Tibial artery (tissue), 1 donor: Measurements from ENCODE around the gene MPHOSPH6.

DNA sequence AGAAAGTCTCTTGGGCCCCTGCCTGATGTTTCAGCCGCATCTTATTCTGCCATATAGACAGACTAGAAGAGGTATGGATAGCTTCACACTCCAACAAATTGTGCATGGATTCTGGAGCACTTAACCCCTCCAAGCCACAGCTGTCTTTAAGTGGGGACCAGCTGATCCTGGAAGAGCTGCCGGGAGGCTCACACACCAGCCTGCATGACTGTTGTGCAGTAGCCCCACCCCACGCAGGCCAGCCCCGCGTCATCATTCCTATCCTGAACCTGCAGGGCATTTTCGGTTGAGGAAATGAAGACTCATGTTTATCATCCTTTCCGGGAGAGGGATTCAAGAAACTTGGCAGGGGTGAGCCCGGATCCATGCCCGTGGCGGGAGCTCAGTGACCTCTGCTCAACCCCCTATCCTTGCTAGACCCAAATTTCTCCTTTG is 43.6 kb upstream of the CMIP start:
- PRO-cap = no peak

- PRO-cap = no peak
Measured at GRCh38 chr16:81449818-81450403, 5.3 kb downstream of the CMIP start.

GRCh38 chr16:81457536-81458163 is 13.0 kb downstream of the CMIP start:
- PRO-cap = no peak

GRCh38 chr16:81592271-81592688 is 147.7 kb downstream of the CMIP start:
- PRO-cap = no peak

GRCh38 chr16:81616299-81617263 is 162.5 kb upstream of the PLCG2 start:
- PRO-cap = no peak

- PRO-cap = no peak
Measured at GRCh38 chr16:81650071-81650828, 128.8 kb upstream of the PLCG2 start.

- PRO-cap = no peak
Measured at GRCh38 chr16:81657590-81658792, 121.1 kb upstream of the PLCG2 start.

DNA sequence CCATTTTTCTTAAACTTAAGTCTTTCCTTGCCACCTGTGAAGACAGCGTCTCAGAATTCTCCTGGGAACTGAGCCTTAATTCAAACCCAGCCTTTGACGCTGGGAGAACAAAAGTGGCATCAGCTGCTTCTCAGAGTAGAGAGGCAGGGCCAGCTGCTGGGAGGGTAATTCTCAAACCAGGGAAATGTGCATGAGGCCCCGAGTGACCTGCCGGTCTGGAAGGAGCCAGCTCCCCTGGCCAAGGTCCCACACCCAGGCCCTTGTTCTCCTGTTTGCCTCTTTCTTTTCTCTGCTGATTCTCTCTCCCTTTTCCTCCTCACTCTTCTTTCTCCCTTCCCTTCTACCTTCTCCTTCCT is 84.2 kb upstream of the PLCG2 start:
- PRO-cap = no peak

GRCh38 chr16:81779412-81780399 is 615 bp downstream of the PLCG2 start:
- PRO-cap = no peak

GRCh38 chr16:81996680-81997618 is 14.3 kb downstream of the SDR42E1 start:
- PRO-cap = no peak

GRCh38 chr16:82083723-82084232 is 48.7 kb downstream of the HSD17B2 start:
- PRO-cap = no peak

- PRO-cap = no peak
Measured at GRCh38 chr16:82088344-82088703, 53.3 kb downstream of the HSD17B2 start.

DNA sequence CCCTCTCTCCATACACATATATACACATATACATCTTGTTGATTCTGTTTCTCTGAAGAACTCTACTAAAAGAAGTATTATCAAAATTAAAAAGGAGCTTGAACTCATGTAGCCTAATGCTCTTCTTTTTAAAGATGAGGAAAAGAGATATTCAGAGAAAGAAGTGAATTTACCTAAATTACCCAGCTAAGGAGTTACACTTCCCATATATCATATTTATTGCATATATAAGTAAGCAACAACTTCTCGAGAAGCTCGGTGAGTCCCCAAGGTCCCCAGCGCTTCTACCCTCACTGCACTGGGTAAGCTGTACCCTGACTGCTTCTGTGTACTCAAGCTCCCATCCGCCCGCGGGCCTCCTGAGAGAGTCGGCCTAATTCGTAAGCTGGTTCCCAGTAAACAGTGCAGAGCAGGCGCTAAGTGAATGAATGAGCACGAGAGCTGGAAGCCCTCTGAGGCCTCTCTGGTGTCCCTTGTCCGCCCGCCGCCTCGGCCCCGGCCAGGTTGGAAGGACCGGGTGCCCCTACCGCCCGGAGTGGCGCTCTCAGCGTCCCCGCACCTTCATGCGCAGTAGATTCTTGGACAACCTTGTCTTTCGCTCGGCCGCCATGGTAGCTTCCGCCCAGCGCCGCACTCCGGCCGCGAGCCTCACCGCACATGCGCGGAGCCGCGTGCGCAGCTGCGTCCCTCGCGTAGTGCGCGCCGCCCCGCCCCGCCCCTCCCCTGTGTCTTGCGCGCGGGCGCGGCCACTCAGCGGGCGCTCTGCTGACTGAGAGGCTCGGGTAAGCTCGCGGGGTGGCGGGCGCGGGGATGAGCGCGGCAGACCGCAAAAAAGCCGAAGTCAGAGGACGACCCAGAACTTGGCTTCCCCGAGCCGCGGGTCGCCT is at the start of gene MPHOSPH6:
Gene MPHOSPH6, minus strand, starts transcription at position 659 of the 887 bp plus-strand sequence.
- PRO-cap = bidirectional peak, plus-strand start at position 749 of the sequence, minus-strand start at position 643 of the sequence

DNA sequence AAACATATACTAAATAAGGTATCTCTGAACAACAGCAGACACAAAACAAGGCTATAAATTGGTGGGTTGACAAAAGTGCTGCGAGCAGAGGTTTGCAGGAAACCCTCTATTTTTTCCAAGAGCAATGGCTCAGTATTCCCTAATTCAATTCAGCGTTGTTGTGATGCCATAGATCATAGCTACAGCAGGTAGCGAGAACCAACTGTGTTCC is 145.7 kb upstream of the CDH13 start:
- PRO-cap = no peak

- PRO-cap = no peak
Measured at GRCh38 chr16:82633901-82634931, 7.4 kb downstream of the CDH13 start.

DNA sequence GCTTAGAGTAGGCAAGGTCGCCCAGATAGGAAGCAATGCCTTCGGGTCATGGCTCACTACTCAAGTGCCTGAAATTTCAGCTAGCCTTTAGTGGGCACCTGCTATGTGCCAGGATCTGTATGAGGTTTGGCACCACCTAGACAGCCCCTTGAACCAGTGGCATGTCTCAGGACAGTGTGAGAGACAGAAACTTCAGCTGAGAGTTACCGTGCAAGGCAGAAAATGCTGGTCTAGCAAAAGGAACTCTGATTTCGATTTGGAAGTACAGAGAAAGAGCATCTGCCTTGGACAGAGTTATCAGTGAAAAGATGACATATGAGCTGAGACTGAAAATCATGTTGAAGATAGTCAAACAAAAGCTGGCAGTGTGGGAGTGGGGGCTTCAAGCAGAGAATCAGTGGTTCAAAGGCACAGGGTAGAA is 29.1 kb downstream of the CDH13 start:
- PRO-cap = no peak

- PRO-cap = no peak
Measured at GRCh38 chr16:83600073-83600577, 207.7 kb upstream of the HSBP1 start.

GRCh38 chr16:83802106-83802782 is 5.5 kb upstream of the HSBP1 start:
- PRO-cap = no peak

DNA sequence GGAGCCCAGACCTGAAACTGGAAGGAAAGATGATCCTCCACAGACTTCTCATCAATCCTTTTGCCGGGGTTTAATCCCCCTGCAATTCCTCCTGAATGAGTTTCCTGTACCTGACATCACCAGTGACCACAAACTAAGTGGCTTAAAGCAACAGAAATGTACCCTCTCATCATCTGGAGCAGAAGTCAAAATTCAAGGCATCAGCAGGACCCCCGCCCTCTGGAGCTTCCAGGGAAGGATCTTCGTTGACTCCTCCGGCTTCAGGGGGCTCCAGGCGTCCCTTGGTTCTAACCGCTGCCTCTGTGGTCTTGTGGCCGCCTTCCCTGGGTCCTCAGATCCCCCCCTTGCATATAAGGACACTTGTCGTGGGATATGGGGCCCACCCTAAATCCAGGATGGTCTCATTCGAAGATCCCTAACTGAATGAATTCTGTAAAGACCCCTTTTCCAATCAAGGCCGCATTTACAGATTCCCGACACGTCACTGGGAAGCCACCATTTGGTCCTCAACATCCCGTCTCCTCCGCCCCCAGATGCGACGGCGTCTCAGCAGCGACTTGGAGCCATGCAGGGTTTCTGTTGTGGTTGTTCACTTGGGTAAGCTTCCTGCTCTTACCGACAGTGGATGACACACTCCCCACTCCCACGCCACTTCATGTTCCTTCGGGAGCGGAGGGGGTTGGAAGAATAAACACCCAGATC is 19.4 kb upstream of the OSGIN1 start:
- PRO-cap = no peak

- PRO-cap = unidirectional peak, minus-strand start at chr16:83954634
Measured at GRCh38 chr16:83954513-83955092, 1.6 kb downstream of the OSGIN1 start.